Sciatic nerve (tissue), 1 donor: ENCODE data around the genes INTS14 and SMAD6.

GRCh38 chr15:65610593-65611883, at the start of gene INTS14:
TSS of gene INTS14 (minus strand) at chr15:65611131.
- PRO-cap, result bidirectional peak, plus-strand start at chr15:65611381, minus-strand start at chr15:65611122; bidirectional peak, plus-strand start at chr15:65611639, minus-strand start at chr15:65611603

- PRO-cap, result no peak
Measured at GRCh38 chr15:65611884-65612623, 1.1 kb upstream of the INTS14 start.

GRCh38 chr15:65791341-65791663, 791 bp downstream of the DENND4A start:
- PRO-cap, result bidirectional peak, plus-strand start at chr15:65791520, minus-strand start at chr15:65791546; bidirectional peak, plus-strand start at chr15:65791745, minus-strand start at chr15:65791607

- PRO-cap, result no peak
Measured at GRCh38 chr15:65829131-65829462, 37.0 kb upstream of the DENND4A start.

DNA sequence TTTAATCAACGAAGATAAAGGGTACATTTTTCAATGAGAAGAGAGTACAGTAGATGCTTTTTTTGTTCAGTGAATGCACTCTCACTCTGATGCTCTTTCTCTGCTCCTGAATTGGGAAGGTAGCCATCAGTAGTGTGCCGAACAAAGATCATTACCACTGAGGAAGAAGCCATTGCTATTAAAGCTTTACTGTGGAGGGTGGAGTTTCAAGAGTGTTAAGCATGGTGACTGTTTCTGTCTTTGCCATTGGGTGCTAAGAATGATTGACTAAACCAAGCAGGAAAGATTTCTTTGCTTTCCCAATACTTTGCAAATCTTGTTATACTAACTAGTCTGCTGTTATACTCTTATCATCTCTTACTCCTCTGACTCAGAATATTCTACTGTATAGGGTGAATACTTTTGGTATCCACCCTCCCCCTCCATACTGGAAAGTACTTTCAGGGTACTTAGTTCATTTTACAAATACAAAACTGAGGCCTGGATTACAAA, 1.6 kb downstream of the RAB11A start:
- PRO-cap, result bidirectional peak, plus-strand start at position 52 of the sequence, minus-strand start outside the sequence; unidirectional peak, minus-strand start at position 153 of the sequence

- PRO-cap, result no peak
Measured at GRCh38 chr15:66236351-66236866, 17.1 kb downstream of the MEGF11 start.

GRCh38 chr15:66252326-66252739, 1.2 kb downstream of the MEGF11 start:
- PRO-cap, result no peak

DNA sequence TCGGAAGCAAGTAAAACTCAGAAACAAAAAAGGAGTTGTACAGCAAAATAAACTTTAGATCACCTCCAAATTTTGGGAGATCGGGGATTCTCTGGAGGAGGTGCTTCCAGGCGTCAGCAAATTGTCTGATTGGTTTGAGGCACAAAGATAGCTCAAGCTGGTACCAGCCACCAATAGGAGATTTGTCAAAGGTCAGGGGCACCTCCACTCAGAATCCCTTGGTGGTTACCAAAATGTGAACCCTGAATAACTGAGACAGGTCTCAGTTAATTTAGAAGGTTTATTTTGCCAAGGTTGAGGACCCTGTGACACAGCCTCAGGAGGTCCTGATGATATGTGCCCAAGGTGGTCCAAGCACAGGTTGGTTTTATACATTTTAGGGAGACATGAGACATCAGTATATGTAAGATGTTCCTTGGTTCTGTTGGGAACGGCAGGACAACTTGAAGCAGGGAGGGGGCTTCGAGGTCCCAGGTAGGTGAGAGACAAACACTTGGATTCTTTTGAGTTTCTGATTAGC, 27.0 kb downstream of the SNAPC5 start:
- PRO-cap, result no peak

DNA sequence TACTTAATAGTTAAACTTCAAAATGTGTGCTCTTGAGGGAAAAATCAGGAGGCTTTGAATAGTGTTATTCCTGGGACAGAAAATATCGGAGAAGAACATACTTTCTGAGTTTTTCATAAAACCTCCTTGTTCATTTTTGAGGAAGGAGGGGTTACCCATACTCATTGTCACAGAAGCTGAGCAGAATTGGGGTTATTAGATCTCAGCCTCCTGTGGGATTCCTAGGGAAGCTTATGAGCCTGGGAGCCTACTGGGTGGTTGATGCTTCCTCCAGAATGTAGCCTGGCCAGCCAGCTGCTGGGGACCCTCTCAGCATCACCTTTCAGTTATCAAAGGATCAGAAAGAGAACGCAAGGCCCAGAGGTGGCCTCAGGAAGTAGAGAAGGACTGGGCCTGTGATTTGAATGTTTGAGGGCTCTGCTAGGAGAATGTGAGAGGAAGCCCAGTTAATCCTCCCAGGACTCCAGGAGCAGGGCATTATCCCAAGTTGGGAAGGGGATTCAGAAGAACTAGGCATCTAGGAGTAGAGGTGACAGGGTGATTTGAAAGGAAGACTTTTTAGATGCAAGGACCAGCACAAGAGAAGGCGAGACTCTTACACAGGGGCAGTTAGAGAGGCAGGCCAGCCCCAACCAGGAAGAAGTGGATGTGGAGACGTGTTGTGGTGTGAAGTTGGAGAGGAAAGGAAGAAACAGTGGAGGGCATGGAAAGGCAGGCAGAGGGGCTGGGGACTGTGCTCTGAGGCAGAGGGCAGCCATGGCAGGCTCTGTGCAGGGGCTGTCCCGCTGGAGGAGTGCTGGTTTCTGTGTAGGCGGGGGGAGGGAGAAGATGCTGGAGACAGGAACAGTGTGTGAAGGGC, 21.4 kb downstream of the SNAPC5 start:
- PRO-cap, result no peak

- PRO-cap, result no peak
Measured at GRCh38 chr15:66488124-66488802, 9.3 kb downstream of the SNAPC5 start.

DNA sequence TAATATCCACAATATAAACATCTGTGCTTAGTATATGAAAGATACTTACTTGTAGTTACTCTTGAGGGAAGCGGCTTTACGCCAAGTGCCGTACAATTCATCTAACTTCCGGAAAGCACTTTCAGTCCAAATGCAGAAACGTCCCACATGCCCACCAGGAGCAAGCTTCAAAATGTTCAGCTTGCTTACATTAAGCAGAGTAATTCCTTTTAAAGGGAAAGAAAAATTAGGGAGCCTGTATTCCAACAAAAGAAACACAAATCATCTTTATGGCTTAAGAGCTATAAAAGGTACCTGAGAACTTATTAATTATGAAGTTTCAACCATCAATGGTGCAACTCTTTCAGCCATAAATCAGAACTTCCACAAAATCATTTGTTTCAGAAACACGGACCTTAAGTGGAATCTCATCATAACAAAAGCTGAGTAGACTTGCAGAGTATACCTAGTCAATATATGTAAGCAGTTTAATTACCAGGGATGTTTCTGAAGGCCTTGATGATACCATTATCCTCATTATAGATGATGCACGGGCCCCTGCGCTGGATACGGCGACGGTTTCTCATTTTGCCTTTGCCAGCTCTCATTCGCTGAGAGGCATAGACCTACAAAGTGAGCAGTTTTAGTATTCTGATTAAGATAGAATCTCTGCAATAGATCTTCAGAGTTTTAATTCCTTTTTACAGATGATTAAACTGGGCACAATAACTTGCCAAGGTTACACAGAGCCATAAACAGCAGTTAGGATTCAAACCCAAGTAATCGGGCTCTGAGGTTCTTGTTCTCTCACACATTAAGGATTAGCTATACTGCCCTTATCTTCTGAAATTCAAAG, 3.5 kb downstream of the RPL4 start:
- PRO-cap, result no peak

GRCh38 chr15:66630872-66631486, 65.2 kb upstream of the LCTL start:
- PRO-cap, result bidirectional peak, plus-strand start at chr15:66631247, minus-strand start at chr15:66631206

DNA sequence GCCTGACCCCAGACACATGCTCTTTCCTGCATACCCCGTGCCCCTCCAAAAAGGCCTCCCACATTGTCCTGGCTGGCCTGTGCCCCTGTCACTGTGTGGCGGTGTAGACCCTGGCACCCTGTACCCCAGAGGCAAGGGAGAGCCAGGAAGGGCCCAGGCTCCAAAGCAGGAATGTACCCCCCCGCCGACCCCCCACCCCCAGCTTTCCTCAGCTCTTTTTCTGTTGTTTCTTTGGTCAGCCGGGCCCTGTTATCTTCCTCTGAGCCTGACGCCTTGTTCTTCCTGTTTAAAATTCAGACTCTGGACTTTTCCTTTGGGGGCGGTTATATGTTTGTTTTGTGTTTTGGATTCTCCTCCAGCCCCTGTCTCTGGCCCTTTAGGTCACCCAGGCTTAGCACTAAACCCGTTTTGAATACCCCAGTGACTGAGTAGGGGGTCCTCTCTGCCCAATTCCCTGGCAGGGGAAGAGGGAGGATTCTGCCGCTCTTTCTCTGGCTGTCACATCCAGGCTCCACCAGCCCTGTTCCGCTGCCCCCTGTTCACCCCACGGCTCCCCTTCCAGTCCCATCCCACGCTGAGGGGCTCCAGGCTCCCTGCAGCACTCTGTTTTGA, 57.6 kb upstream of the SMAD6 start:
- PRO-cap, result bidirectional peak, plus-strand start outside the sequence, minus-strand start at position 605 of the sequence

DNA sequence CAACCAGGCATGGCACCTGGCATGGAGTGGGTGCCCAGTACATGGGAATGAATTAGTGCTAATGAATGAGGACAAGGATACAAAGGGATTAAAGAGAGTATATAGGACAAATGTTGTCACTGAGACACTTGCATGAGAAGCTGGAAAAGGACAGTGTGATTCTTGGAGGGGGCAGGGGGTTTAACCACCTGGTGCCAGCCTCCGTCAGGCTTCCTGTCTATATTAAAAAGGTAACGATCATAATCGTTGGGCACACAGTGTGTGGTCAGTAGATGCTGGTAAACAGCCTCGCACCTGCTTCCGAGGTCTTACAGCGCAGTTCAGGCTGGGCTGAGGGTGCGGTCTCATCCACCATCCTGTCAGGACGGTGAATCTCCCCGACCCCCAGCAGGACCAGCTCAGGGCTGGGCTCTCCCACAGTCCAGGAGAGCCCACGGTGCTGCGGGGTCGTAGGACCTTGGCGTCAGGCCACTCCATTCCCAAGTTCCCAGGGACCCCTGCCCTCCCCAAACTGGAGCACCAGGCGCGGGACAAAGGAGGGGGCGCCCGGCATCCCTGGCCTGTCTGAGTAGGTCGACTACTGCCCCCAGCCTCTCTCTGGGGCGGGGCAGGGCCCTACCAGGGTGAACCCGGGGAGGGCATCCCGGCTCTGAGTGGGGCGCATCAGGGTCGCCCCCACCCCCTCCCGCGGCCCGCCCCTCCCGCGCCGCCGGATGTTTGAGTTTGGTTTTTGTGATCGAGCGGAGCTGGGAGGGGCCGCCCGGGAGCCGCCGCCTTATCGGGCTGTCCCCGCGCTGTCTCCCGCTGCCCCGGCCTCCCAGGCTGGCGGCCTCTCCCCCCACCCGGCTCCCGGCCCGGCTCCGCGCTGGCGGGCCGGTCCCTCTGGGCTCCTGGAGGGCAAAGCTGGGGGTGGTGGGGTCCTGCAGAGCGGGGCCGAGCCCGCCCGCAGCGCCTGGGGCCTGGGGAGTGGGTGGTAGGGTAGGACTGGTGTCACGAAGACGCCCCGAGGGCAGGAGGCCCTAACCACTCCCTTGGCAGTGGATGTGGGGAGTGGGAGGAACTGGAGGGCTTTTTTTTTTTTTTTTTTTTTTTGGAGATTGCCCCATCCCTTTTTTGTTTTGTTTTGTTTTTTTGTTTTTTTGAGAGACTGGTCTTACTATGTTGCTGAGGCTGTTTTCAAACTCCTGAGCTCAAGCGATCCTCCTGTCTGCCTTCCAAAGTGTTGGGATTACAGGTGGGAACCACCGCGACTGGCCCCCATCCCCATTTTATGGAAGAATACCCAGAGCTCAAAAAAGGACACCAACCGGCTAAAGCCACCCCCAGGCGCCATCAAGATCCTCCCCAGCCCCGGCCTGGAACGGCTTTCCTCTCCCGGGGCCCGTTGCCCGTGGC, 47.3 kb upstream of the SMAD6 start:
- PRO-cap, result unidirectional peak, plus-strand start at position 370 of the sequence; unidirectional peak, plus-strand start at position 417 of the sequence; bidirectional peak, plus-strand start at position 743 of the sequence, minus-strand start at position 582 of the sequence; bidirectional peak, plus-strand start at position 786 of the sequence, minus-strand start at position 867 of the sequence

DNA sequence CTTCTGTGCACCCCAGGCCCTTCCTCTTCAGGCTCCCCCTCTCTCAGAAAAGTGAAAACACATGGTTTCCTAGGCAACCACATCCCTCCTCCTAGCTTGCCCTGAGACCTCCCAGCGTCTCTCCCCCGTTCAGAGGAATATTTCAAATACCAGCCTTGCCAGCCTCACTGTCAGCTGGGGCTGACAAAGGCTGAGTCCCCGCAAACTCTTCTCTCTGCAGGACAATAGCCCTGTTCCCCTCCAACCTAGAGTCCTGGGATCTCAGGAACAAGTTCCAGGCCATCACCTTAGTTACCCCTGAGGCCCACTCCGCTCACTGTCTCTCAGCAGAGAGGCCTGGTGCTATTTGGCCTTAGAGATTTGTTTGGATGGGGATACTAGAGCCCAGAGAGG, 44.6 kb upstream of the SMAD6 start:
- PRO-cap, result no peak

- PRO-cap, result no peak
Measured at GRCh38 chr15:66692801-66693248, 9.2 kb upstream of the SMAD6 start.

- PRO-cap, result bidirectional peak, plus-strand start at chr15:66702333, minus-strand start at chr15:66702022
Measured at GRCh38 chr15:66701815-66702664, at the start of gene SMAD6. TSS of gene SMAD6 (plus strand) at chr15:66702236.

- PRO-cap, result no peak
Measured at GRCh38 chr15:66707910-66708155, 5.8 kb downstream of the SMAD6 start.

DNA sequence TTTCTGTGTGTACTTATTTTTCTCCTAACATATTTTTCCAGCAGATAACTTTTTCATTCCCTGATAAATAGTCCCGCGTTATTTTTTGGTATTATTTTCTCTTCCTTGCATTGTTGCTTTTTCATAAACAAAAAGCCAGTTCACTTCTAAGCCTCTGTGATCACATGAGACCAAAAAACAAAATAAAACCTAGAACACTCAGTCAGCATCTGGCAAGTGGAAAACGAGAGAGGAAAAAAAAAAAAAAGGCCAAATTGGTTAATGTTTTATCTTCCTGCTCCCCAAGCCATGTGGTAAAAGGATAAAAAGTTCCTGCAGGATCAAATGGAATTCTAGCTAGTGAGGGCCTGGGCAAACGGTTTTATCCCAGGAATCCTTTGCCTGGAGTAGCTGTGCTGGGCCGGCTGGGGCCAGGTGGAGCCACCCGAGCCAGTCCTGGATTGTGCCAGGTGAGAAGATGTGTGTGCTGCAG, 13.1 kb downstream of the SMAD6 start:
- PRO-cap, result no peak

DNA sequence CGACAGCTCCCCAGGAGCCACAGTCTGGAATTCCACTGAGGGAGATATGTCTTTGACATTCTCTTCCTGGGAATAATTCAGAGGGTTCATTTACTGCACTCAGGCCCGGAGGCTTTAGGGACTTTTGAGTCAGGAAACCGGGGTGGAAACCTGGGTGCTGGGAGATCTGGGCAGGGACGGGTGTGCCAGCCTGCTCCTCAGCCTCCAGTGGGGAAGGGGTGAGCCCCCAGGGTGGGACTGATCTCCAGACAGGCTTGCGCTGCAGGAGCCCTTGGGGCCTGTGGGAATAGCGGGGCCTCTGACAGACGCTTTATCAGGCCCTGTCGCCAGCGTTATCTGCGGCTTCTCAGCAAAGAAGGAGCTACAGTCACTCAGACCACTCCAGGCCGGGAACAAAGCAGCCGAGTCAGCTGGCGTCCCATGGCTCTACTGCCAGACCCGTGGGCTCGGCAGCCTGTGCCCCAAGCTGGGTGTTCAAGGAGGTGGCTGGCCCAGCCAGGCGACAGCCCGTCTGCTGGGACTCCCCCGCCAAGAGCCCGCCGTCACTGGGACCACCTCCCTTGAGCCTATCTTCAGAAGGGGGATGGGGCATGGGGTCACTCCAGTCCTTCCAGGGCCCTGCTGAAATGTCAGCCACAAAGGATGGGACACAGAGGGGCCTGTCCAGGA, 147.9 kb downstream of the SMAD6 start:
- PRO-cap, result no peak